Karpas-422 (cell line): ENCODE measurements around a stretch of chr13.

GRCh38 chr13:110377882-110378594, 71.0 kb downstream of the COL4A2 start:
- PRO-cap, result no peak
- RAMPAGE, long total RNA, result no peak

DNA sequence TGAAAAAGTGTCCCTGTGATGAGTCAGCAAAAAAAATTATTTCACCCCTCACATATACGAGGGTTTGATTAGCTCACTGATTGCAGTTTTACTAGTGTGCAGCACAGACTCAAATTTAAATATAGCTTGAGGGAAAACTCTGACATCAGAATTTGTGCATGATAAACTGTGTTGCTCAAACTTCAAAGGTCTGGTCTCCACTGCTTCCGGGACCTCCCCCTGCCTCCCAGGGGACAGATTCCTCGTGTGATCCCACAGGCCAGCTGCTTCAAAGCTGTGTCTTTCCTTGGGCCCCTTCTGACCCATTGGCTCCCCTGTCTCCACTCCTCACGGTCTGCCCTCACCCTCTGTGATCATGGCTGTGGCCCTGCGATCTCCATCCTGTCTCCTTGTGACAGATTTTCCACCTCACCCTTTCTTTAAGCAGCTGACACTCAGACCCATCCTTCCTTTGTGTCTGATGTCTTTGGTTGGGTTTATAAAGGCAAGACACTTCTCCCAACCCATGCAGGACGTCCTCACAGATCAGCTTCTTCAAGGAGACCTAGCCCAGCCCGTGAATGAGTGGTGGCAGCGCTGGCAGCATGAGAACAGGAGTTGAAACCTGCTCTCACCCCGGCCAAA, 81.6 kb downstream of the COL4A2 start:
- PRO-cap, result no peak
- RAMPAGE, long total RNA, result no peak

DNA sequence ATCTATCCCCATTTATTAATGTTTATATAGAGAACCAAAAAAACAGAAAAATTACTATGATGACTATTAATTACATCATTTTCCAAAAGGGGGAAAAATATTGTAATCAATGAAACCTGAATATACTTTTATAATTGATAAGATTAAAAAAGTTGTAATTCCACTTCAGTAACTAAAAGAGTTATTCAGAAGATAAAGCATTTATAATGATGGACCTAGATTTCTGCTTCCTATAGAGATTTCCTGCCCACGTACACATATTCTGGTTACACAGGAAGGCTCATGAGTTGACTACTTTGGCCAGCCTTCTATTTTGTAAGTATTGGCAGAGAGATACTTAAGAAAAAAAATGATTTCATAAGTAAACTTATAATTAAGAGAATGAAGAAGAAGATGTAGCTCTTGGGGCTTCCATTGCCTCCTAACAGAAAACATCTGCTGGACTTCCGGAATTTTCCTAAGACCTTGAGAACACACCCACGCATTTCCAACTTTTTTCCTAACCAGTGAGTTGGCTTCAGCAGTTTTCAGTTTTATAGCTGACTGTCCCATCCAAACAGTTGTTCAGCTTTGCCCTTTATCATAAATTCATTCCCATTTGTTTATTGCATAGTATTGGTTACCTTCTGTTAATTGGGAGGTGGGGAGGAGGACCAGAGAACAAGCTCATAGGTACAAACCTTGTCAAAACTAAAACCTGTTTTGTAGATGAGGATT, 93.6 kb downstream of the COL4A2 start:
- PRO-cap, result no peak
- RAMPAGE, long total RNA, result no peak

DNA sequence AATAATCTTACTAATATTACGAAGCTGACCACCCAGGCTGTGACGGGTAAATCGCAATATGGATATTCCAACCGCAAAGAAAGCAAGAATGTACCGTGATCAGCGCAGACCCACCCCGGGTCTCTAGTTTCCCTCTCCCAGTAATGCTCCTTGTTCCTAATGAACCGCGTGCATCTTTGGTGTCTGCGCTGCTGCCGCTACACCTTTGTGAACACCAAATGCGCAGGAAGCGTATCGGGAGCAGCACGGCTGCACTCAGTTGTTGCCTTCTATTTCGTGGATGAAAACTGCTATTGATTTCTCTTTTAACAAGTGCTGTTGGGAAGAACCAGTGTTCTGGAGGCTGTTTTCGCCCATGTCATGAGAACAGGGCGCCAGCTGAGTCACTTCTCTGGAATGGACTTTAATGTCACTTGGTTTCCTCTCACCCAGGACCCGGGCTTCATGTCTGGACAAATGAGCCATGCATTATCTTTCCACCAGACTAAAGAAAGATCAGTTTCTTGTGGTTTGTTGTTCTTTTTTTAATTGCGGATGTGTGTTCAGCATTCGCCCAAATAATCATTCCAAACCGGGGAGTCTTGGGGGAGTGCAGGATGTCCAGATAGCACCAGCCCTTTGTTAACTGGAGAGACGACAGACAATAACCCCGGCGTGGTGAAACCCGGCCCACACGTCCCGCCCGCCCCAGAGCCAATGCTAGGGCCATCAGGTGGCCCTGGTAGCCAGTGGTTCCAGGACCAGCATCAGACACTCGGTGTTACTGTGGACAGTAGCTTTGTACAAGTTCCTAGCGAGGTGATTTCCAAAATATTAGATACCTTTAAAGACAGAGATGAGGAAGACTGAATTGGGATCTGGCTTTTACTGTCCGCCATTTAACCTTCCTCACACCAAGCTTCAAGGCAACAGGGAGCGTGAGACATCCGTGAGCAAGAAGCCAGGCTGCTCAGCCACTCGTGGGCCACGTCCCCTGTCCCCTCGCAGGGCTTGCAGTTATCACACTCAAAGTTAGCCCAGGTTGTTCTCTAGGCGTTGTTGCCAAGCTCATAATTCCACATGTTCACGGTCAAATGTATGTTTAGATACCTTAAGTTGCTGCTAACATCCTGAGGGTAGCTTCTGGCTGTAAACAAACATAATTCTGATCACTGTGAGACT, 102.6 kb downstream of the COL4A2 start:
- PRO-cap, result no peak
- RAMPAGE, long total RNA, result no peak

GRCh38 chr13:110473013-110473702, 88.4 kb downstream of the RAB20 start:
- PRO-cap, result no peak
- RAMPAGE, long total RNA, result no peak

DNA sequence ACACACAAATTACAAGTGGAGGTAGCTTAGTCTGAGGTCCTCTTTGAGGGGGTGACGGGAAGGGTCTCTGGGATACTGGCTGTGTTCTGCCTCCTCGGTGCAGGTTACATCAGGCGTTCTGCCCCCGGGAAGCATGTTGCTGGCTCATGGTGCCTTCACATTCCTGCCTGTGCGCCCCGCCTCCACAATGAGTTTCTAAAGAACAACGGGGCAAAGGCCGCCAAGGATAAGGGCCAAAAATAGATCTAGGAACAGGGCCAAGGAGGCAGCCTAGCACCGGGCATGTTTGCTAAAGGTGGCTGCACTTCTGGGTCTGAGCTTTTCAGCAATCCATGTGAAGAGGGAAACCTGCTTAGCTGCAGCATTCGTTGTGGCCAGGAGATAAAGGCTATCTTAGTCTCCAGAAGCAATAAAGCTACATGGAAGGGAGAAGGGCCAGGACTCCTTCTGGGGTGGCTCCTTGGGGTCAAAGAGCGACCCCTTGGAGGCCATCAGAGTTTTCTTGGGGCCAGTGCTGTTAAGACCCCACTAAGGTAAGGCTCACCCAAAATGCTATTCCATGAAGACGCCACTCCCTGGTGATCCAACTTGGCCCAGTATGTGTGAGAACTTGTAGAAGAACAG, 54.3 kb downstream of the RAB20 start:
- PRO-cap, result no peak
- RAMPAGE, long total RNA, result no peak

DNA sequence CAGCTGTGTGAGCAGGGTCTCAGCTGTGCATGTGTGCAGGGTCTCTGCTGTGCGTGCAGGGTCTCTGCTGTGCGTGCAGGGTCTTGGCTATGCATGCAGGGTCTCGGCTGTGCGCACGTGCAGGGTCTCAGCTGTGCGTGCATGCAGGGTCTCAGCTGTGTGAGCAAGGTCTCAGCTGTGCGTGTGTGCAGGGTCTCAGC, 42.4 kb downstream of the RAB20 start:
- PRO-cap, result no peak
- RAMPAGE, long total RNA, result no peak

GRCh38 chr13:110524404-110525287, 36.9 kb downstream of the RAB20 start:
- PRO-cap, result no peak
- RAMPAGE, long total RNA, result no peak

DNA sequence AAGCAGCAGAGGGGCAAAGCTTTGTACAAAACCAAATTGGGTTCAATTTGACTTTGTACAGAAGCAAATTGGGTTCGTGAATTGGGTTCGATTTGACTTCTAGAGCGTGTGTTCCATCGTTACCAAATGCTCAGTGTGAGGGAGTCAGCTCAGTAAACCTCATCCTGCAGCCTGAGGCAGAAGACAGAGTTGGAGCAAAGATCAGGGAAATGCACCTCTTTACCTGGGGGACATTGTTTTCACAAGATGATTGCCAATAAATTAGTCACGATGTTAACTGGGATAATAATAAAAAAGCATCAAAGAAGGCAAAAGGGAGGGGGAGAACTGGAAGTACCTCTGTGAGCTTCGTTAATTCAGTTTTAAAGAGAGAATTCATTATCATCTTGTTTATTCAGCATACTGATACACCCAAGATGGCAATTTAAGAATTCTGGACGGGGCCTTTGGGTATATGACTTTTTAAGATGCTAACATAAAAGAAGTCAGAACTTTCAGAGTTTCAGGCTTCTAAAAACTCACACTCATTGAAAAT, 1.4 kb downstream of the RAB20 start:
- PRO-cap, result no peak
- RAMPAGE, long total RNA, result no peak

GRCh38 chr13:110616737-110617074, 1.4 kb downstream of the NAXD start:
- PRO-cap, result no peak
- RAMPAGE, long total RNA, result no peak

- PRO-cap, result bidirectional peak, plus-strand start at chr13:110714616, minus-strand start at chr13:110714513
- RAMPAGE, long total RNA, result start-site peak on the plus strand at chr13:110714107-110714181, 20 and 14 reads in 2 replicates
Measured at GRCh38 chr13:110713928-110714713, 621 bp downstream of the ING1 start.

GRCh38 chr13:110870491-110870767, 44.4 kb downstream of the ANKRD10 start:
- PRO-cap, result no peak
- RAMPAGE, long total RNA, result no peak

DNA sequence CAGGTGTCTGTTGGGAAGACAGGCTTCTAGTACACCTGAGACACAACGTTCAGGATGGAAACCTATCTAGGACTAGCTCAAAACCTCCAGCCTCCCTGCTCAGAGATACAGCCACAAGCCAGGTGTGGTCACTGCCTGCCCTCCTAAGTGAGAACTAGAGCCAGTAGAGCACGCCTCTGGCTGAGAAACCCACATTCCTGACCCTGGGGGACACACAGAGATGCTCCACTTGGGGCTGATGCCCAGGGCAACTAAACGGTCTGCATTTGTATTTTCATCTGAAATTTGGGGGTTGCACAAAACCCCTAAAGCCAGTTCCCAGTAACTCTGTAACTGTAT, 28.0 kb downstream of the ANKRD10 start:
- PRO-cap, result no peak
- RAMPAGE, long total RNA, result no peak

GRCh38 chr13:110898426-110898751, 16.5 kb downstream of the ANKRD10 start:
- PRO-cap, result no peak
- RAMPAGE, long total RNA, result no peak

- PRO-cap, result no peak
- RAMPAGE, long total RNA, result no peak
Measured at GRCh38 chr13:110913099-110913725, 1.7 kb downstream of the ANKRD10 start.

DNA sequence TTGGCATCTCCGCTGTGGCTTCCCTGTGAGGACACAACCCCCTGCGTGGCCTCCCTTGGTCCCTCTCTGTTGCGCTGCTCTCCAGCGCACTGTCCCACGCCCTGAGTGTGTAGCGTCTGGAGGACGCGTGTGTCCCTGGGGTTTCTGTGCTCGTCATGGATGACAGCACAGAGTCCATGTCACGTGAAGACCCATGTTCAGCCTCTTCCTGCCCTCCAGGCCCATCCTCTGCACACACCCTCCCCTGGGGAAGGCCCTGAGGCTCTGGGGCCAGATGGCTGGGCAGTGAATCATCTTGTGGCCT, 71.6 kb upstream of the ARHGEF7 start:
- PRO-cap, result no peak
- RAMPAGE, long total RNA, result no peak

GRCh38 chr13:111175271-111175791, 60.2 kb downstream of the ARHGEF7 start:
- PRO-cap, result no peak
- RAMPAGE, long total RNA, result no peak

DNA sequence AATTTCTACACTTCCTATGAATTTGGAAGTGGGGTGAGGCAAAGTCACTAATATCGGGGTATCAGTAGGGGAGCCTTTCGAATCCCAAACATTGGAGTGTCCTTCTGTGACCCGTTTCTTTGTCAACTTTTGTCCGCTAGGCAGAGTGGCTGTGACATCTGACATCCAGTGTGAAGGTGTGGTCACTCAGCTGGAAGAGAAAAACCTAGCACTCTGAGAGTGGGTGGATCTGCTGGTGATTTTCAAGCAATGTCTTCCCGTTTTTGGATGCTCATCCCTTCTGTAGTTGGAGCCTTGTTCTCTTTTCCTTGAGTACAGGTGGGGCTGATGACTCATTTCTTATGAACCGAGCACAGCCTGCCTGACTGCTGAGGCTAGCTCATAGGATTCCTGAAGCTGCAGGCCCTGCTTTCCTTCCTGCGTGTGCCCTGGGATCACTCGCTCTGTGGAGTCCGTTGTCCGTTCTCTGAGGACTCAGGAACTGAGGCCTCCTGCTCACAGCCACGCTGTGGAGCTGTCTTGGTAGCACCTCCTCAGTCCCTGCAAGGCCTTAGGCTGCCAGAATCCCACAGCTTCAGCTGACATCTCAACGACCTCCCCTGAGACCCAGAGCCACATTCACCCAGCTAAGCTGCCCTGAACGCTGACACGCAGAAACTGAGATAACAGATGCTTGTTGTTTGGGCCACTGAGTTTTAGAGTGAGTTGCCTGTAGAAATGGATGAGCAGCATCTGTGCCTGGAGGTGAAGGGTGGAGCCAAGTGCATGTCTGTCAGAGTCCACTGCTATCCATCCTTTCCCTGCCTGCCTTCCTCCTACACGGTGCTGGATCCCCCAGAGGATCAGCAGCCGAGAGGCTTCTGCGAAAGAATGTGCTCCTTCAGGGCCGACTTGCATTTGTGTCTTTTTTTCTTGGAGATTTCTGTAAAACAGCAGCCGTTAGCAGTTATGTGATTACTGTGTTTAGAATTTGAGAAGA, 72.9 kb downstream of the ARHGEF7 start:
- PRO-cap, result no peak
- RAMPAGE, long total RNA, result no peak

DNA sequence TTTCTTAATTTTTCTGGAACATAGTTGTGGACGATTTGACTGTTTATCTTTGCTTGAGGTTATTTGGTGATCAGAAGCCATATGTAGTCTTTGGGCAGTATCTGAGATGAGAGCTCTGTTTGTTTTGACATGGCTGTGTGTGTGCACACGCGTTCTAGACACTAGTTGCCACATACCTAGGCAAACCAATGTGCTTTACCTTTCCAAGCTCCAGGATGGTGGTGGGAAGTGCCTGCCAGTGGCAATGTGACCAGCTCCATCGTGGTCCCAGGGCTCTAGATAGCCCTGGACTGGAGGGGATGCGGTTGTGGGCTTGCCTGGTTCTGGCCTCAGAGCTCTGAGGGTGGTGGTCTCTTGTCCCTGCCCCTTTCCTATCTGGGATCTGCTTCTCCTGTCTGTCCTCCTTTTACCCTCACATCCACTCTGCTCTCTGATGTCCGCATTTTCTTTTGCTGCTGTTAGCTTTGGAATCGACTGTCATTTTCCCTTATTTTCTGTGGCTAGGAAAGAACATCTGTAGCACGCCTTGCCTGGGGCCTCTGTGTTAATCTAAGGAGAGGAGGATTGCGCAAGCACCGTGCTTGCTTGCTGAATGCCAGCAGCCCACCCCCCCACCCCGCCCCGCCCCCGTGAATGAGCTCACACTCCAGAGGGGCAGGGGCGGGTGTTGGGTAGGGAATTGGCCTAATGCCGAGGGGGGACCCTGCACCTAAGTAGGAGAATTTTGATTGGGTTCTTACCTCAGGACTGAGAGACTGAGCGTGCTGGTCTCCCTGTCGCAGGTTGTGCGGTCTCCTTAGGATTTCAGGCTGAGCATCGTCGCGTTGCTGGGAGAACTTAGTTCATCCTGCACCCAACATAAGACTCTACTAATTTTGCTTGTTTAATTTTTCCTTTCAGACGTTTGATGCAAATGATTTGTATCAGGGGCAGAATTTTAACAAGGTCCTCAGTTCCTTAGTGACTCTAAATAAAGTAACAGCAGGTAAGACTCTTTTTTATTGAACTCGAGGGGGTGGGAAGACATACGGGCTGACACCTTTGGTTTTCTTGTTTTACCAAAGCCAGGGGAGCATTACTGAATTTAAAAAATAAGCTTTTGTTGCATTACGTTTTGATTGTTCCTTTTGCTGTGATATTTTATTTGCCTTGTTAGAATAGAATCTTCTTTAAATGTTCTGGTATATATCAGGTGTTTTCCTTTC, 89.7 kb downstream of the ARHGEF7 start:
- PRO-cap, result no peak
- RAMPAGE, long total RNA, result no peak

DNA sequence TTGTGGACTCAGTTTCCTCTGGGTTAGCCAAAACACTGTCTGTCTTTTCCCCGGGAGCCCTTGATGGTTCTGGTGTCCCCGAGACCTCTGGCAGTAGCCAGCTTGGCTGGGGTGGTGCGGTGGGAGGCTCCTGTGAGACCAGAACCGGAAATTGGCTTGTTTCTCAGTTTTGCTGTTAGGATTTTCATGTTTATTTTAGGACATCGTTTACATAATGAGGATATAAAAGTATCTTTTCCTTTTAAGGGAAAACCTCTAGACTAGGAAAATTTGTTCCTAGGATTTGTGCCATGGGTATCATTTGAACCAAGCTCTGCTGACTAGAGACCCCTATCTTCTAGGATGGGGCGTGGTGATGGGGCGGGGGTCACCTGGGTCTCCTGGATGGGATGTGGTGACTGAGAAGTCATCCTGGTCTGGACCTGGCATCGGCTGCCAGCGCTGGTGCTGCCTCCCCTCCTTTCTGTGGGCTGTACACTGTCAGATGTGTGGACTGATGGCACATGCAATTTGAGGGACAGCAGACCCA, 48.1 kb upstream of the TEX29 start:
- PRO-cap, result no peak
- RAMPAGE, long total RNA, result no peak